Spinal cord (tissue), 3 donors: ENCODE results near the genes PPP1R12A, METTL25, NTS and C12orf50.

DNA sequence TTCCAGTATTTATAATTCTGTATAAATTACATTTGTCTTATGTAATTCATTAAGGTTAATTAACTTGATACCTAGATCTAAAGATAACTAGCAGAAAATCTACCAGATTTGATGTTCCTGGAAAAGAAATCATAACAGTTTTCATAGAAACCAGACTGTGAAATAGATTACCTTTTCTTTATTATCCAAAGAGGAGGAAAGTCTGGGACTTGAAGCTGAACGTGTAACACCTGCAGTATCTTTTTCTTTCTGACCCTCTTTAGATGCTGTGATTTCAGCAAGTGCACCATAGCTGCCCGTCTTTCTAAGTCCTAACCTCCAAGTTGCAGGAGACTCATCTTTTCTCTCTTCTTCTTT, 118.8 kb upstream of the PAWR start:
- PRO-cap: no peak
- RAMPAGE, long total RNA: no peak

DNA sequence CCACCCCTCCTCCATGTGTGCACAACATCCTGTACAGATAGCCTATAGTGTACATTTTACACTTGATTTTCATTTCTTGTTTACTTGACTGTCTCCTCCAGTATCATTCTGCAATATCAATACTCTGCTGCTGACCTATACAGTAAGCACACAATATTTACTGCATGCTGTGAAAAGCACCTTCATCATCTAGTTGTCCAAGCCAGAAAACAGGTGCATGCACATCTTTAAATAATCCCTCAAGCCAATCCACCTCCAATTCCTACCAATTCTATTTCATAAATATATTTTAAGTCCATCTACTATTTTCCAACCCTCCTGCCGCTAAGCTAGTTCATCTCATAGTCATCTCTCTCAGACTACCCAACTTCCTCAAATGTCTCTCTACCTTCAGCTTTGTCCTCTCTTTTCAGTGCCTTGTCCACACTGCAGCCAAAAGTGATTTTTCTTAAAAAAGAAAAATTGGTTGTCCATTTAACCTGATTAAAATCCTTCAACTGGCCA, 16.5 kb downstream of the PPP1R12A start:
- PRO-cap: no peak
- RAMPAGE, long total RNA: no peak

DNA sequence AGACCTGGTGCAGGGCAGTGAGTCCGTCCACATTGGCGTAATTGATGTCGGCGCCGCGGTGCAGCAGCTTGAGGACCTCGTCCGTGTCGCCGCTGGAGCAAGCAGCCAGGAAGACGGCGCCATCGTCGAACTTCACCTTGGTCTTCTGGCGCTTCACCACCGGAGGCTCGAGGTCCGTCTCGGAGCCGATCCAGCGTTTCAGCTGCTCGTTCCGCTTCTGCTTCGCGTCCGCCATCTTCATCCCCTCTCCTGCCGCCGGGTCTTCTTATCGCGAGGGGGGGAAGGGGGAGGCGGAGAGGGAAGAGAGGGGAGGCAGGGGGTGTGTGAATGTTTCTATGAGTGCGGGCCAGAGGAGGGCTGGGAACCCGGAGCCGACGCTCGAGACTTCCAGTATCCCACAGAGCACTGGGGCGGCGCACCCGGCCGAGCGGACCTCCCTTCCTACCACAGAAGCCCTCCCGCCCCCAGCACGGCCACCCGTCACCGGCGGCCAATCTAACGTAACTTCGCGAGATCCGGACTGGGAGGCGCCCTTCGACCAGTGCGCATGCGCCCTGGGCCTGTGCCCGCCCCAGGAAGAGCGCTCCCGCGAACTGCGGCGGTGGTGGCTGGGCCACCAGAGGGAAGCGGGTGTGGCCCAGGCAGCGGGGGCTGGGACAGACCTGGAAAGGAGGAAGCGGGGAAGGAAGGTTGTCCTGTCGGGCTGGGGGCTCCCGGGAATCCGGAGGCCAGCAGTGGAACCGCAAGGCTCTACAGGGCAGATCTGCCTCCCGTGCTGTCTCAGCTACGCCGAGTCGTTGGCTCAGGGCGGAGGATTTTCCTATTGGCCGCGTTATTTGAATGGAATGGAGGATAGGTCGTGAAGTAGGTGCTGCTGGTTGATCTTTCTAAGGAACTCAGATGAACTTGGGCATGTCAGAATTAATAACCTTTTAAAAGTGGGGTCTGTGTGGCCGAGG, at the start of gene PPP1R12A:
TSS of gene PPP1R12A (minus strand) at position 407 of the 959 bp plus-strand sequence.
- PRO-cap: no peak
- RAMPAGE, long total RNA: start-site peak on the minus strand centred at position 323 of the sequence, 174 bp wide, 809 and 1,077 reads in 2 replicates

- PRO-cap: no peak
- RAMPAGE, long total RNA: no peak
These were observed 1.9 kb upstream of the PPP1R12A start for GRCh38 chr12:79936709-79937217.

GRCh38 chr12:80053036-80053416, 46.3 kb upstream of the OTOGL start:
- PRO-cap: no peak
- RAMPAGE, long total RNA: no peak

- PRO-cap: no peak
- RAMPAGE, long total RNA: no peak
These were observed 150.7 kb downstream of the OTOGL start for GRCh38 chr12:80250078-80250487.

GRCh38 chr12:80697269-80697784, 10.1 kb upstream of the MYF6 start:
- PRO-cap: no peak
- RAMPAGE, long total RNA: no peak

DNA sequence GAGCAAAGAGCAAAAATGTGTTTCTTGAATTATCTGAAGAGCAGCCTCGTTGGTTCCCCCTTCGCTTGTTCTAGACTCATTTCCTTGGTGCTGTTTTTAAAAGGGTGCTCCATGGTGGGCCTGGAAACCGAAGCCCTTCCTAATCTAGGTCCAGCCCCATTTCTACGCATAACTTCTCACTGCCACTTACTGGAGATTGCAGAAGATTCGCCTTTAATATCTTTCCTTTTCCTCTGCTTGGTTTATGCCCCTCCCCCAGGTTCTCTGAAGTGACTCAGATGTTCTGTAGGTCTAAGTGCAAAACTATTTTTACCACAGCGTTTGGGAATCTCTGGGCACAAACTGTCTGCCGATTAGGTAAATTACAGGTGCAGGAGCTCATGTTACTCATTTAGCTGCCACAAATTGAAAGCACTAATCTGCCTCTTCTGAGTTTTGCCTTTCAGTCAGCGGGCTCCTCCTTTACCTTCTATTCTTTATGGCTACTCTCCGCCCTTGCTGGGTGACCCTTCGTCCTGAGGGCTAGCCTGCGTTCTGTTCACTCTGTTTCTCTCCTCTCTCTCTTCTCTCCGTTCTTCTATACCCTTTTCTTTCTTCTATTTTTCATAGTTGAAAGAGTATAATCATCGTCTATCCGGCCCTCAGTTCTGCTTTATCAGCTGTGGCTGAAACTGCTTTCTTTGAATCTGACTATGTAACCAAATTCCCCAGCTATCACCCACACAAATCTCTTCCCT, 4.5 kb upstream of the MYF6 start:
- PRO-cap: no peak
- RAMPAGE, long total RNA: no peak

DNA sequence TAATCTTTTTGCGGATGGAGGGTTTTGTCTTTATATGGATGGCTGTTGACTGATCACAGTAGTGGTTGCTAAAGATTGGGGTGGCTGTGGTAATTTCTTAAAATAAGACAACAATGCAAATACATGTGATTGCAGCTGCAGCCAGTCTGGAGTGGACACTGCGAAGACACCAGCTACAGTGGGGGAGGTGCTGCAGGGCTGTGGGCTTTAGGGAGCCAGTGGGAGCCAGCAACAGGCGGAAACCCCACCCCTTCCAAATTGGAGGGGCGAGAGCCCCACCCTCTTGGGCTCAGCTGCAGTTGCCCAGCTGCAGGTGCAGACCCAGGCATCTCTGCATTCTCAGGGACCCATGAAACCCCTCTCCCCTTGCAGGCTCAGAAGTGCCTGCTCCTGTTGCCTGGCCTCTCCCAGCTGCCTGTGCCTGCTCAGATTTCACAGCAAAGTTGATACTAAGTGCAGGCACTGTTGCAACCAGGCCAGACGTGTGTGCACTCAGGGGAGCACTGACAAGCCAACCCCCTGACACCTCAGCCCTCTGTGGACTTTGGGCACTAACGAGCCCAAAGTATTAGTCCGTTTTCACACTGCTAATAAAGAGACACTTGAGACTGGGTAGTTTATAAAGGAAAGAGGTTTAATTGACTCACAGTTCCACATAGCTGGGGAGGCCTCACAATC, 104.9 kb downstream of the MYF5 start:
- PRO-cap: no peak
- RAMPAGE, long total RNA: no peak

DNA sequence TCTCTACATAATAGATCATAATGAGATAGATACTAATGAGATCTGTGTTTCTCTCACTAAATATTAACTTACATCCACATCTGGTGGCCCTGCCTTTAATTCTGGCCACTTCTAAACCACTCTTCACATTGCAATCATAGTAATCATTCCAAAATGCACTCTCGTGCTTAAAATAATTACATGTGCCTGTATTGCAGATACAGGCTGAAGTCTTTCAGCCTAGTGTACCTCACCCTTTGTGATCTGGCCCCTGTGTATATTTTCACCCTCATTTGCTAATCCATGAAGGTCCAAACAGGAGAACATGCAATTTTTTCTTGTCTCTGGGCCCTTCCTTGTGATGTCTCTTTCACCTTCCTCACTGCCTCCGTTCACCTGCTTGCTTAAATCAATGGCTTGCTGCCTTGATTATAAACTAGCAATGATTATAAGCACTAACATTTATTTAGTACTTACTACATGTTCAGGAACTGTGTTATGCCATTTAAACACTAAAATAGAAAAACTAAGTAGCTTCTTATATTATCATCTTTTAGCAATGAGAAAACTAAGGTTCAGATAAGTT, 107.9 kb downstream of the LIN7A start:
- PRO-cap: no peak
- RAMPAGE, long total RNA: no peak

GRCh38 chr12:80925914-80926560, 11.7 kb downstream of the LIN7A start:
- PRO-cap: no peak
- RAMPAGE, long total RNA: no peak

DNA sequence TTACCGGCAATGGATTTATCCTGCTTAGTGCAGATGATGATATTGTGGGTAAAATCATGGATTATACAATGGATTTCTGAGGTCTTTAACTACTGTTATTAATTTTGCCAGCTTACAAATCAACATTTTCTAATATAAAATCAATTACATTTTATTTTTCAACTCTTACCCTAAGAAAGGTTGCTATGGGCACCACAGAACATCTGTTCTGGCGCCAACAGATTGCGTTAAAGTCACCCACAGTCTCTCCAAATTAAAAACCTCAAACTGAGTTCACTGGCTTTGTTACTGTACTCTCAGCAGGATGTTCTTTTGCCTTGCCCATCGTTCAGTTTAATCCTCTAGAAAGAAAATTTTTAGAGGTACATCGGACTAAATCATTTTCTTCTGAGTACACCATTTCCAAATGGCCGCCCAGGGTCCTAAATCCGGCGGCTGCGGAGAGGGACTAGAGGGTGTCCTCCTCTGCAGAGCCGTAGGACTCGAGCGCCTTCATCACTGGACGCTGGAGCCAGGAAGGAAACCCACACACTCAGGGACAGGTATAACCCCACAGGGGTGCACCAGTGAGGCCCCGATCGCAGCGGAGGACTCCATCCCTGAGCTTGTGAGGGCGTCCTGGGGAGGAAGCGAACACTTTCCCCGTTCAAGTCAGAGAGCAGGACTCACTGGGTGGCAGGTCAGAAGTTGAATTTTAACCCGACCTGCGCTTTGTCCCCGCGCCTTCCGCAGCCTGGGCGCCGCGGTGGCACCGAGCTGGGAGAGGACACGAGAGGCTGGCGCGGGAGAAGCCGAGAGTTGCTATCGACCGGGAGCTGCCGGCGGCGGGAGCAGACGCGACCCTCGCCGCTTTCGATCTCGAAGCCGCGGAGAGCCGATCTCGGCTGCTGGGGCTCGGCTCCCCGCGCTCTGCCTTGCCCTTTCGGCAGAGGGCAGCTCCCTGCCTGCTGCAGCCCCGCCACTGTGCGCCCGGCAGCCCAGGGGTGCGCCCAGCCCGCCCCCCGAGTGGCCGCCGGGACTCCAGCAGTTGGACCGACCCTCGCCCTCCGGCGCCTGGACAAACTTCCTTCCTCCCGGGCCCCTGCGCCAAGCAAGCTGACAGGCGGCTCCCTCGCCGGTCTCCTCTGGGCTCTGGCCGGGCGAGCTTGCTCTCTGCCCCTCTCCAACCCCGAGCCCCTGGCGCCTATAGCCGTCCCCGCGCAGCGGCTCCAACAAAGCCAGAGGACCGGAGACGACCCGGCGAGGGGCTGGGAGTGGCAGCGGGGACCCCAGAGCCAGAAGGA, 1.2 kb downstream of the LIN7A start:
- PRO-cap: no peak
- RAMPAGE, long total RNA: no peak

- PRO-cap: no peak
- RAMPAGE, long total RNA: no peak
These were observed 1.9 kb upstream of the LIN7A start for GRCh38 chr12:80939436-80940177.

DNA sequence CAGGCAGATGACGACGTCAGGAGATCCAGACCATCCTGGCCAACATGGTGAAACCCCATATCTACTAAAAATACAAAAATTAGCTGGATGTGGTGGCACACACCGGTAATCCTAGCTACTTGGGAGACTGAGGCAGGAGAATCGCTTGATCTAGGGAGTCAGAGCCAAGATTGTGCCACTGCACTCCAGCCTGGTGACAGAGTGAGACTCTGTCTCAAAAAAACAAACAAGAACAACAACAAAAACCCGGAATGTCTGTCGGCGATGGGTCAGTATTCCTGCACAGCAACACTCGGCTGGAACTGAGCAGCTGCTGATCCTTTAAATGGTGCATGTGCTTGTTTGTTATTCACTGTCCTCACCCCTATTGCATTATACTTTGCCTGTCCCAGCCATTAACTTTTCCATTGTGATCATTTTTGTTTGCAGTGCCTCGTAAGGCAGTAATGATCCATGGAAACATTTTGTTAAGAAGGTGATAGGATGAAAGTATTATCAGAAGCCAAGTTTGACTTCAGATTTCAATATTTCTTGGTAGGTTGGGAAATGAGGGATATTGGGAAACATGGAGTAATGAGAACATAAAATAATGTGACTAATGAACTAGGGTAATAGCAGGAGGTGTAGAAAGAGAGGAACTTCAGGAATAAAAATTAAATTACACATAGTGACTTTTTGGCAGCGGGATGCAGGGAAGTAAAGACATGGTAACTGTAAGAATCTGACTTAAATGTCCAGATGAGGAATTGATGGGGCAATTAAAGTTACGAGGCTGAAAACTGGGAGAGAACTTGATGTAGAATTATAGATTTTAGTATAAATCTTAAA, 6.1 kb downstream of the ACSS3 start:
- PRO-cap: no peak
- RAMPAGE, long total RNA: no peak

DNA sequence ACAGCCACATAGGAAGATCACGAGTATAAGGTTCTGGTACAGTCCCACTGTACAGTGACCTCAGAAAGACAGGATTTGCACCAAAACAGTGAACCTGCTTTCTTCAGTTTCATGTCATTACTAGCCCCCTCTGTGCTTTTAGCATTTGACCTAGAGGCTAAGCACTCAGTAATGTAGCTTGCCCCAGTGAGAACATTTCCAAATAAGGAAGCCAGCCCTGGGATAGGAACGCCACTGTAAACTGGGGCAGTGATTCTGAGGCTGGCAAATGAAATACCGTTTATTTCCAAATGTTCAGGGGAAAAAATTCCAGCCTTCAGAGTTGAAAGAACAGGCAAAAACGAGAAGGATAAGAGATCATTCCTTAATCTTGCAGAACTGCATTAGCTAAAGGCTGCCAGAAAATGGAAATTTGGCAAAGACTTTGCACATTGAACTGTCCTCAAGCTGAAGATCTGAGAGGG, 41.8 kb upstream of the PPFIA2 start:
- PRO-cap: no peak
- RAMPAGE, long total RNA: no peak

DNA sequence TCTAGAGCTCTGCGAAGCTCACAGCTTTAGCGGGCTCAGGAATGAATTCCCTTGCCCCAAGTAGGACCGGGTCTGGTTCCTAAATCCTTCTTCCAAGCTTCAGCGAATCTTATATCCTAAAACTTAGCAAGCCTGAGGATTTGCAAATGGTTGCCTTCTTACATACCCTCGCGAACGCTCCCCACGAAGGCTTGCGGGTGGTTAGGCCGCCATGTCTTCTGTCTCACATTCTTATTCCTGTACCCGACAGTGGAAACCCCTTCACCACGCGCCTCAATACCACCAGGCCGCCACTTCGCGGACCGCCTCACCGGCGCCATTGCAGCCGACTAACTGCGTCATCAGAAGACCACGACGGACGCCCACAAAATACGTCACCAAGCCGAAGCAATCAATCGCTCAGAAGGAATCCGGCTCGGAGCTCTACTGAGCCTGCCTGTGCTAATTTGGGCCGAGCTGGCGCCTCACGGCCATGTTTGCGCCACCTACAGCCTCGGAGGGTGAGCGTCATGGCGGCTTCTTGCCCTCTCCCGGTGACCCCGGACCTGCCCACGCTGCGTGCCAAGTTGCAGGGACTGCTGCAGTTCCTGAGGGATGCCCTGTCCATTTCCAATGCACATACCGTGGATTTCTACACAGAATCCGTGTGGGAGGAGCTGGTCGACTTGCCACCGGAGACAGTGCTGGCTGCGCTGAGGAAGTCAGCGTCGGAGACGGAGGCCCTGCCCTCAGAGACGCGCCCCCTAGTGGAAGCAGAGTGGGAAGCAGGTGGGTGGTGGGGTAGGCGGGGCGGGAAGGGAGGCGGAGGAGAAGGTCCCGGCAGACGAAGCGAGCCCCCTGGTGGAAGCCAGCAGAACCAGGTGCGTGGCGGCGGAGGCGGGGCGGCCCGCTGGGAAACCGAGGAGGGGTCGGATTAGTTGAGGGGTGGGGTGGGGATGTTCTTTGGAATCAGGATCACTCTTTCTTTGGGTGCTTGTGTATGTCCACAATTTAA, at the start of gene METTL25:
TSS of gene METTL25 (plus strand) at position 473 of the 994 bp plus-strand sequence.
- PRO-cap: no peak
- RAMPAGE, long total RNA: start-site peak on the minus strand centred at position 337 of the sequence, 39 bp wide, 34 and 241 reads in 2 replicates; start-site peak on the minus strand centred at position 702 of the sequence, 28 bp wide, 156 and 179 reads in 2 replicates

- PRO-cap: no peak
- RAMPAGE, long total RNA: start-site peak on the plus strand at chr12:85874288-85874295, 78 and 76 reads in 2 replicates; start-site peak on the plus strand at chr12:85874357-85874419, 78 and 57 reads in 2 replicates
These were observed at the start of gene NTS for GRCh38 chr12:85873896-85874529. Gene NTS (plus strand): TSS chr12:85874295.

DNA sequence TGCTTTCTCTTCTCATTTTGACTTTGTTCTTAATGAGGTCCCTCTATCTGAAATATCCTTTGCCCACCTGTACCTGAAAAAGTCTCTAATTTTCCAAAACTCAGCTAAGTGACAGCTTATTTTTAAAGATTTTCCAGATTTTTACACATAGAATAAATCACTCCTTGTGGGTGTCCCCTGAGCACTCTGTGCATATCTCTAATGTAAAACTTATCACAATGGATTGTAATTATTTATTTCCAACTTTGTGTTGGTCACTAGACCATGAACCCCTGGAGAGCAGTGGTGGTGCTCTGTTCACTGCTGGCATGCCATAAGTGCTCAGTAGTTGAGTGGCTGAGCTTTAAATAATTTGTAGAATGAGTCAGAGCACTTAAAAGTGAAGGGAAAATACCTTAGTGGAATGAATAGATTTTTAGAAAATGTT, 6.5 kb downstream of the MGAT4C start:
- PRO-cap: no peak
- RAMPAGE, long total RNA: no peak

GRCh38 chr12:88029270-88029611, at the start of gene C12orf50:
Gene C12orf50 (minus strand): TSS chr12:88029401.
- PRO-cap: no peak
- RAMPAGE, long total RNA: no peak

DNA sequence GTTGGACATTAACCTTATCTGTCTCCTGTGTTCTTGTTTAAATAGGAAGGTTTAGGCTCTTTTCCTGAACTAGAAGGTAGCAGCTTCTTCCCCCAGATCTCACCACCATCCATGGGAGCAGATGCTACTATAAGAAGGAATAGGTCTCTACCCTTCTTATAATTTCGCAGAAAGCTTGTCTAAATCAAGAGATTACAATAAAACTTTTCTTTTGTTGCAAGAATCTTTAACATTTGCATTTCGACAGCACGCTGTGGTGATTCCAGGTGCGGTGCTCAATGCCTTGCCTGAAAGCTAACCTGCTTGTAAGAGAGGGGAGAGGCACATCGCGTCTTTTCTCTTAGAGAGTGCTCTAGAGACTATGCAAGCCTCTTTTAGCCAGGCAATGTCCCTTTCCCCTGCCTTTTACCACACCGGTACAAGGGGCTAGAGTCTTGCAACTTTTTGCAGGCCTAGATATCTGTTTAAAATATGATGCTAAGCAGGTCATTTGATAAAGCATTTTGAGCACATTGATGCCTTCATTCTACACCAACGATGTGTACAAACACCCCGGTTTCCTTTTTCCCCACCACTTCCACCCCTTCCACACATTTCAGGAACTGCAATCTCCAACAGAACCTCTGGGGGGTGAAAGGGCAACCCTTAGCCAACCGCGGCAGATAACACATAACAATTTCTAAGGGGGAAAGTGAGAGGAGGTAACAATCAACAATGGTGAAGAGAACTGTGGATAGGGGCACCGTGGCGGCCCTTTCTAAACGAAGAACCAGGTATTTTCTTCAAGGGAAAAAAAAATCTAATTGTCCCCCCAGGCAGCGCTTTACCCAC, 1.4 kb downstream of the KITLG start:
- PRO-cap: no peak
- RAMPAGE, long total RNA: no peak